Measurements from ENCODE around the genes AURKA and RBM38.

DNA sequence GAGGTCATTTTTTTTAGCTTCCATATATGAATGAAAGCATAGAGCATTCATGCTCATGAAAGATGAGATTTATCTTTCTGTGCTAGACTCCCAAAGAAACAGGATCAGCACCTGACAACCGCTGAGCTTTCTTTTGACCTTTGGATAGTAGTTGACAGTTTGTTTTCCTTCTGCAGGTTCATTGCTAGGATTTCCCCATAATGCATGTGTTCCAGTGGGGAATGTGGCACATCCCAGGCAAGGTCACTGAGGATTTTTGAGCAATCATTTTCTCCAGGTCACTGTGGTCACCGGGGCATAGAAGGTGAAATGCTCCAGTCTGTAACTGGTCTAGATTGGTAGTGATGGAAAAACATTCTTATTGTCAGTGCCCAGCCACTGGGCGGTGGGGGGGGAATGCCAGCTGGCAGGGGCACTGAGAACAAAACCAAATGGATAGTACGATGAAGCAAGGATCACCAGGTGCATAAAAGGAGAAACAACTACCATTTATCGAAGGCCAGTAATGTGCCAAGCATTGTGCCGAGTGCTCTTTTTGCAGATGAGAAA is 33.7 kb upstream of the BCAS1 start:
- PRO-cap = no peak

GRCh38 chr20:54267338-54267683 is 59.4 kb downstream of the PFDN4 start:
- PRO-cap = no peak

DNA sequence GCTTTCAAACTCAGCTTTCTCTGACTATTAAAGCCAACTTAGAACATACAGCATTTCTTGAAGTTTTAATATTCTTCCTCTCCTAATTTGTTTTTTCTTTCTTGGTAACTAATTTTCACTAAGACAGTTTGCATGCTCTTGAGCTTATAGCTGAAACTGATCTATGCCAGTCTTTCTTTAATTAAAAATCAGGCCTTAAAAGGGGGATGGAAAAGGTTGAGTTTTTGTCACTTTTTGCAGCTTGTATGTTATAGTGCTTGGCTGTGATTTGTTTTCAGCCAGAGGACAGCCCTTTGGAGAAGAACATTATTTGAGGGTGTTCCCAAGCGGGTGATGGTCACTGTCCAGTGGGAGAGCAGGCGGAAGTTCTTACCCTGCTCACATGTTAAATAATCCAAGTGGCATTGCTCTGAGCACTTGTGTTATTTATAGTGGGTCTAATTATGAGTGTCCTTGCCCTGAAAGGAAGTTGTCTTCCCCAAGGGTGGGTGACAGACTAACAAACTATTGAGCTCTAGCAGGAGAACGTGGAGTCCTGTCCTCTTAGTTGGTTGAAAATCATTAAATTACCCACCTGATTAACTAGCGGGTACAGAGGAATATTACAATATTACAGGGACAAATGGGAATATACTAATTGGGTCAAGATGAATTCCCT is 49.4 kb downstream of the DOK5 start:
- PRO-cap = no peak

DNA sequence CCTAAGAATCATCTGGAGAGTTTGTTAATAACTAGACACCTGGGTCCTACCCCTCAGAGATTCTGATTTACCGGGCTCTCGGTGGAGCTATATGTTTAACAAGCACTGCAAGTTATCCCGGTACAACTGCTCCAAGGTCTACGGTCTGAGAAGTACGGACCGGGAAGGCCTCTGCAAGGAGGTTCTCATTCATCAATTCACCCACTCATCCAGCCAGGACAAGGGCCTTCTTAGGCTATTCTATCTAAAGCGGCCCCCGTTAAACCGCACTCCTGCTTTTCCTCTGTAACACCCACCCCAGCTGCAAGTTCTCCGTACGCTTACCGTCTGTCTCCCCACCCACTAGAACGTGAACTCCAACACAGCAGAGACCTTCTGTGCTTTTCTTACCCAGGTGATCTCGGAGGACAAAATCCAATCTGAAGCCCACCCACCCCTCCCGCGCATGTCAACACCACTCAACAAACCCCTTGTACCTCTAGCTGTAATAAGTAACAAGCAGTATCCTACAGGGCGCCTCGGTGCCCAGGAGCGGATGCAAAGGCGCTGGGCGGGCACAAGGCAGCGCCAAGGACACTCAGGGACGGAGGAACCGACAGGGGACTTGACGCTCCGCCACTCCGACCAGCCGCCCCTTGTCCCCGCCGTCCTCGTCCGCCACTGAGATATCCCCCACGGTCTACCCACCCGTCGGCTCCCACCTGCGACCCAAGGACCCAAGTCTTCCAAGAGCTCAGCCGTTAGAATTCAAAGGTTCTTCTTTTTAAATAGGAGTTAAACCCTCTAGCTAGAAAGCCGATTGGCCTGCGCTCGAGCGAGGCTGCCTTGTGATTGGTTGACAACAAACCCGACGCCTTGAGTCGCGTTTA is at the start of gene AURKA:
Gene AURKA, minus strand, starts transcription at position 749 of the 869 bp plus-strand sequence.
- PRO-cap = bidirectional peak, plus-strand start outside the sequence, minus-strand start at position 749 of the sequence

DNA sequence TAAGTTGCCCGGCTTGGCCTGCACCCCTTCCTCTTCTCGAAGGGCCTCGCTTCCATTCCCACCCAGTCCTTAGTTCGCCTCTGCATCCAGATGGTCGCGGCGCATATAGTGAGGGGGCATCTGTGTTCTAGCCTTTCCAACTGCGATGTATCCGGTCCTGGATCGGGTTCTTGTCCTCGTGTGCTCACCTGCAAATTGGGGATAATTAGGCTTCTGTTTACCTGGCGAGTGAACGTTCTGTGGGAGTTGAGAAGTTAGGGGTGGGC is 332 bp downstream of the CSTF1 start:
- PRO-cap = no peak

GRCh38 chr20:56429758-56430159 is 17.7 kb downstream of the CASS4 start:
- PRO-cap = no peak

- PRO-cap = no peak
These were observed 25.0 kb upstream of the RTF2 start for GRCh38 chr20:56443362-56443951.

DNA sequence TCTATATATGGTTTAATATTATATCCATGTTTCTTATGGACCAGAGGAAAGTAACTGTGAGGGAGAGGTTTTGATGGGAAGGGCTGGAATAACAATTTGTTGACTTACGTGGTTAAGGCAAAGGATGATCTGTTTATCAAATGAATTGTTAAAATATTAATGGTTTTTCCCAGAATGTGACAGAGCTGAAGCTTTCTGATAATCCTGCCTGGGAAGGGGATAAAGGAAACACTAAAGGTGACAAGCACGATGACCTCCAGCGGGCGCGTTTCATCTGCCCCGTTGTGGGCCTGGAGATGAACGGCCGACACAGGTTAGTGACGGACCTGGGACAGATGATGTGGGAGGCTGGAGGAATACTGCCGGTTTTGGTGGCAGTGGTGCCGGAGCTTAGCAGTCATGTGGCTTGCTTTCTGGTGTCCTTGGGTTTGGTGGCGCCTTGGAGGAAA is 8.4 kb downstream of the RTF2 start:
- PRO-cap = no peak

- PRO-cap = no peak
These were observed 832 bp upstream of the TFAP2C start for GRCh38 chr20:56628207-56628741.

DNA sequence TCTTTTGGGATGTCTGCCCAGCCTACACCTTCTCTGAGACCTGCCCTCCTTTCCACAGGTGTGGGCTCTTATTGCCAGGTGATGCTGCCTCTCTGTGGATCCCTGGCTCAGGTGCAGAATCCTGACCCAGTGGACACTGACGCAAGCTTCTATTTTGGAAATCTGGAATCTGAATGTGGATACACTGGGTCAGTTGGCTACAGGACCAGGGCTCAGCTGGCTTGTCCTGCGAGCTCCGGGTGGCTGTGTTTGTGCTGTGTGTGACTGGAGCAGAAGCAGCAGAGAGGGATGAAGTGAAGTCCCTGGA is 54.4 kb downstream of the TFAP2C start:
- PRO-cap = no peak

DNA sequence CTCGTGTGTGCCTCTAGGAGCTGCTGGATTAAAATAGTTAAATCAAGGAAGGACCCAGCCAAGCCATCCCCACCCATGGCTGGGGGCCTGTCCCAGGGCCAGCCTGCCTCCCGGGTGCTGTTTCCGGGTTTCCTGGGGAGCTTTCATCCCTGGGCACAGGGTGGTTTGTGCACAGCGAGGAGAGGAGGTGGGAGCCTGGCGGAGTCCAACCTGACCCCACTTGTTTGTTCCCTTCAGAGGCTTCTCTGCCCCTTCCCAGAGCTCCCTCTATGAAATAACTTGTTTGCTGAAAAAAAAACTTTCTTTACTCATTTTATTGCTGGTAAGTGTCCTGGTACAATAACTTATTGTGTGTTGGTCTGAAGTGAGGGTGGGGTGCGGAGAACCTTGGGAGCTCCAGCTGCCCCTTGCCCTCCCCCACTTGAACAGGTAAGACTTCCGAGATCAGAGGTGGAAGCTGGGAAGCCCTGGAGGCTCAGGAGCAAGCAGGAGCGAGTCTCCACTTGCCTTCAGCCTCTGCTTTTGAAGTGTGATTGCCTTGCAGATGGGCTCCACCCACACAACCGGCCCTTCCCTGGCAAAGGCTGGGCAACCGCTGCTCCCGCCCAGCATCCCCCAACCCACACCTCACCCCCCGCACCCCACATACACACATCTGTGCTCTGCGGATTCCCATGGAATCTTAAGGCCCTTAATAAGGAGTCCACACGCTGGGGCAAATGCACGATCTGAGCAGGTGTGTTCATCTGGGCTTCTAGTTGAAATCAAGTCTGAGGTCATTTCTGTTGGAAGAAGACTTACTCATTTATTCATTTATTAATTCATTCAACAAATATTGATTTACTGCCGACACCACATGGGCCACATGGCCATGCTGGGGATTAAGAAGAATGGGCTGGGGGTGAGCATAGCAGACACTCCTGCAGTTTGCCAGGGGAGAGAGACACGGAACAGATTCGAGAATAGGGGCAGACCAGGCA is 179.6 kb downstream of the TFAP2C start:
- PRO-cap = no peak

DNA sequence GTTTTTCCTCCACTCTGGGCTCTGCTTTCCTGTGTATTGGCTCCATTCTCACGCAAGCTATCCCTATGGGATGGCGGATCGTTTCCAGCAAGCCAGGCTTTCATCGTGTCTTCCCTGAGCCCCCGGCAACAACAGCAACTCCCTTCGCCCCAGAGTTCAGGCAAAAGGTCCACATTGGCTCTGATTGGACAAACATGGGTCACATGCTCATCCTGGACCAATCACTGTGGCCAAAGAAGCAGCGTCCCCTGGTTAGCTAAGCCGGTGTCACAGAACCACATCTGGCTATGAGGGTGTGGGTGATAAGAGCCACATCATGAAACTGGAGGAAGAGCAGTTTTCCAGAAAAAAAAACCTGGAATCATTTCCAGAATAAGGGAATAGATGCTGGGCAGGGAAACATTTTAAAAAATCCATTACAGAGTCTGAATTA is 160.1 kb downstream of the BMP7 start:
- PRO-cap = no peak

GRCh38 chr20:57109058-57109371 is 157.4 kb downstream of the BMP7 start:
- PRO-cap = no peak

DNA sequence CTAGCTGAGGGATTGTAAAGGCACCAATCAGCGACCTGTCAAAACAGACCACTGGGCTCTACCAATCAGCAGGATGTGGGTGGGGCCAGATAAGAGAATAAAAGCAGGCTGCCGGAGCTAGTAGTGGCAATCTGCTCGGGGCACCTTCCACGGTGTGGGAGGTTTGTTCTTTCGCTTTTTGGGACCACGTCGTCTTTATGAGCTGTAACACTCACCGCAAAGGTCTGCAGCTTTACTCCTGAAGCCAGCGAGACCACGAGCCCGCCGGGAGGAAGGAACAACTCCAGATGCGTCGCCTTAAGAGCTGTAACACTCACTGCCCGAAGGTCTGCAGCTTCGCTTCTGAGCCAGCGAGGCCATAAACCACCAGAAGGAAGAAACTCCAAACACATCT is 1.9 kb upstream of the RAE1 start:
- PRO-cap = no peak

DNA sequence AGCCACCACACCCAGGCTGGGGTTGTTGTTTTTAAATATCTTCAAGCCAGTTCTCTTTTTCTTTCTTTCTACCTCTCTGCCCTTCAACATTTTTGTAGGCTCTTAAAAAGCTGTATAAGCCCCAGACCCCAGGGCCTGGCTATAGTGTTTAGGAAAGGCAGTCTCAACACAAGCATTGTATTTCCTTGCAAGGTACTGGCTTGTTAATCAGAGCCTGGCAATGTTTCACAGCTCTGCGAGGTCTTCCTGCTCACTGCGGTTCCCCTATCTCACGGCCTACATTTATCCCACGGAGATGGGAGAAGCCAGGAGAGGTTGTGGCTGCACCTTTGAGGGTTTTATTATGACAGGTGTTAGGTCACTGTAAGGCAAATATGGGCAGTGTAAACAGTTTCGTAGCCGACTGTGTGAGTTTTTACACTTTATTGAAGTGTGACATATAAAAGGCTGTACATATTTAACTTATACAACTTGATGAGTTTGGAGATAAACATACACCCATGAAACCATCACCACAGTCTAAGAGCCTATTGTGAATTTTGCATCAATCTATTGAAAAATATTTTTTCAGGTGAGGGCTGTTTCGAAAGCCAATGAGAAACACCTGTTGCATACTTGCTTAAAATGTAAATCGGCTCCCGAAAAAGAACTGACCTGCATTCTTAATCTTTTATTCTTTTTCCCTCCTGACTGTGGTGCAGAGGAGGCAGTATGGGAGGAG is 7.7 kb upstream of the RBM38 start:
- PRO-cap = no peak

DNA sequence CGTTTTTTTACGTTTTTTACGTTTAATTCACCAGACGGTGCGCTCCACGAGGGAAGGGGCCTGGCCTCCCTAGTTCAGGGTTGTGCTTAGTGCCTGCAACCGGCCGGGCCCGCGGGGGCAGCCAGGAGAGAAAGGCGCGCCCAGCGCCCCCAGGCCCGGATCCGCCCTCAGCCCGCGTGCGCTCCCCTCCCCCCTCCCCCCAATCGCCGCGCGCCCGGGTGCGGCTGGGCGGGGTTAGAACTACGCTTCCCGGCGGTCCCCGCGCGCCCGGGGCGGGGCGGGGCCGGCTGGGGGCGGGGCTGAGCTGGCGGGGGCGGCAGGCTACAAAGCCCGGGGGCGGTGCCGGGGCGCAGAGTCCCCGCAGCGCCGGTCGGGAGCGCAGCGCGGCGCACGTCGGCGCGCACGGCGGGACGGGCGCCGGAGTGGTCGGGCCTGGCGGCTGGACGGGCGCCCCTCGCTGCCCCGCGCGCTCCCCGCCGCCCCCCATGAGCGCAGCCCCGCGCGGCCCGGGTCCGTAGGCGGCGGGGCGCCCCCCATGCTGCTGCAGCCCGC is at the start of gene RBM38:
Gene RBM38, plus strand, starts transcription at position 350 of the 552 bp plus-strand sequence.
- PRO-cap = unidirectional peak, plus-strand start at position 353 of the sequence

GRCh38 chr20:57398824-57399076 is 7.6 kb downstream of the RBM38 start:
- PRO-cap = no peak

- PRO-cap = no peak
These were observed 12.6 kb downstream of the RBM38 start for GRCh38 chr20:57403795-57404293.

GRCh38 chr20:57408718-57409646 is 17.8 kb downstream of the RBM38 start:
- PRO-cap = no peak

GRCh38 chr20:57495081-57495635 is 29.8 kb downstream of the CTCFL start:
- PRO-cap = no peak

All from mesenteric fat pad (tissue), 1 donor.